Measurements from ENCODE around the genes EPHA7, FAXC and CCNC.

- RRBS, result no CpG with 5 or more reads among the region's 8 CpGs
CAGE:
- cytosol, long polyA plus RNA, result no peak
- long polyA plus RNA, result no peak
- nucleus, long polyA plus RNA, result no peak
Measured at GRCh38 chr6:89680479-89680983, 42.0 kb upstream of the LYRM2 start.

DNA sequence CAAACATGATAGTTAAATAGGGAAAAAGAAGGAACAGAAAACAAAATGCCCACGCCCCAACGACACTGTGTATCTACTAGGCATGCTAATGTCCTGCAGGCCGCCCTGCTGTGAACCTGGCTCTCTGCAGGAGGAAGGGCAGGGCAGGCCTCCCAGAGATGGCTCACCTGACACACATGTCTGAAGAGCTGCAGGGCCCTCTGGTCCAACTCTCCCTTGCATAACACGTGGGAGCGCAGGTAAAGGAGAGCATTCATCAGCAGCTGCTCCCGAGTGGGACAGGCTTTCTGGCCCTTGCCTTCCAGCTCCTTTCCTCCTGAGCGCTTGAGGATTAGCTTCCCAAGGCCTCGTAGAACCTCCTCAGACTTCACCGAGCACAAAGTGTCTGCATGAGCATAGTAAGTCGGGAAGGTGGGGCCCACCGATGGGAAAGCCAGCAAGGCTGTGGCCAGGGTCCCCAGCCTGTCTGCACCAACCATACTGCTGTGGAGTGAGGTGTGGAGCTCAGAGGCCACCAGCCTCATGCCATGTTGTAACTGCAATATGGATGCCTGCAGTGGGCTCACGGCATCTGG lies 53.8 kb upstream of the LYRM2 start:
- RRBS, result no CpG with 5 or more reads among the region's 12 CpGs
CAGE:
- cytosol, long polyA plus RNA, result no peak
- long polyA plus RNA, result no peak
- nucleus, long polyA plus RNA, result no peak

DNA sequence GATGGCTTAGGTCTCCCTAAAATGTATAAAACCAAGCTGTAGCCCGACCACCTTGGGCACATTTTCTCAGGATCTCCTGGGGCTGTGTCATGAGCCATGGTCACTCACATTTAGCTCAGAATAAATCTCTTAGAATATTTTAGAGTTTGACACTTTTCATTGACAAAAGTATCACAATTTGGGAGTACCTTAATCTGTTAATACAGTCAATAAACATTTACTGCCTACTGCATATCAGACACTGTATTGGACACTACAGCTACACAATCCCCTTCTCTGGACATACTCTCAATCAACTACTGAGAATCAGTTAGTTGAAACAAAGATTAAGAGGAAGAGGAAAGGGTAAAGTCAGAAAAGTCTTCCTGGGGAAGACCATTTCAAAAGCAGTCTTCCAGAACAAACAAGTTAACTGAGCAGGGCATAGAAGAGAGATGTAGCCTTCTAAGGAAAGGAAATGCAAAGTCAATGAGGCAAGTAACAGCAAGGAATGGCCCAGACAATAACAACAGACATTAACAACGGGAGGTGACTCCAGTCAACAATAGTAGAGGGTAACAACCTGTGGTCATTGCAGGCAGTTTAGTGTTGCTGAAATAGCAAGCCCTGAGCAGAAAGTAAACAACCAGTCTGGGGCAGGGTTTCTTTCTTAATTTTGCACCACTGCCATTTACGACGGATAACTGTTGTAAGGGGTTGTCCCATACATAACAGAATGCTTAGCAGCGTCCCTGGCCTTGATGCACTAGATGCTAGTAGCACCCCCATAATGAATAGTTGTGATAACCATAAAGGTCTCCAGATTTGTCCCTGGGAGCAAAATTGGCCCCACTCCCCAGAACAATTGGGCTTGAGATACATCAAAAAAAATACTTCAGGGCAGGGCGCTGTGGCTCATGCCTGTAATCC lies 2.2 kb downstream of the MDN1 start:
- RRBS, result no CpG with 5 or more reads among the region's 6 CpGs
CAGE:
- cytosol, long polyA plus RNA, result no peak
- long polyA plus RNA, result no peak
- nucleus, long polyA plus RNA, result no peak

- RRBS, result no CpG with 5 or more reads among the region's 17 CpGs
CAGE:
- cytosol, long polyA plus RNA, result no peak
- long polyA plus RNA, result no peak
- nucleus, long polyA plus RNA, result no peak
Measured at GRCh38 chr6:89828881-89829246, 9.3 kb upstream of the MDN1 start.

DNA sequence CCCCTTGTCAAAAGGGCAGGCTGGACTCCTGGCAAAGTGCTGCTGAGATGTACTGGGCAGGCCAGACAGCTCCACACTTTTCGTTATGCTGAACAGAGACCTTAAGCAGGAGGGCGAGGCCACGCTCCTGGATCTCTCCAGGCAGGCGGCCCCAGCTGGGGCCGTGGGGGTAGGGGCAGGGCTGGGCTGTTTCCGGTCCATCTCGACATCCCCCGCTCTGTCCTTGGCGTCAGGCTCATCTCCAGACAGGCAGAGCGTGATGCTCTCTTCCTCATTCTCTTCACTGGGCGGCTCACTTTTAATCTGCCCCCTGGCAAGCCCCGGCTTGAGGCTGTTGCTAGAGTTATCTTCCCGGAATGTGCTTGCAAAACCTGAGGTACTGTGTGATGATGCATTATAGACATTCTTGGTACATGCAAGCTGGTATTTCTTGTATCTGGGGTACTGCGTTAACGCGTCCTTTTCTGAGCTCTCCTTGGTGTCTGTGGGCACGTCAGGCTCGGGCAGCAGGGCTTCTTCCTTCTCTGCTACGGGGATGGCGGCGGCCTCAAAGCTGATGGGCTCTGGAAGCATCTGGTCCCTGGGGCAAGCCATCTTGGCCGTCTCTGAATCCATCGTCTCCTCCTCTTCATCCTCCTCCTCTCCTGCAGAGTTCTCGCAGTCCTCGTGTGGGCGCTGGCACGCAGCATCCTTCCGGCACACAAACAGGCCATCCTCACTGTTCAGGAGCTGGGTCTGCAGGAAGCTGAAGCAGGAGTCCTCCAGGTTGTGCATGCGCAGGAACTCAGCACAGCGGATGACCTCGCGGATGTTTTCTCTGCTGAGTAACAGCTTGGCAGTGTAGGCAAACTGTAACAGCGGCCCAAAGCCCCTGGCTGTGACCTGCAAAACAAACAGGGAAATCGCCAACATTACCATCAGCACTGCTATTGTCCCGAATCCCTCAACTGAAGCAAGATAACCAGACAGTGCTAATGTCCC lies 57.0 kb downstream of the GJA10 start:
- RRBS, result no CpG with 5 or more reads among the region's 35 CpGs
CAGE:
- cytosol, long polyA plus RNA, result no peak
- long polyA plus RNA, result no peak
- nucleus, long polyA plus RNA, result no peak

GRCh38 chr6:90079710-90080446 lies 185.6 kb downstream of the GJA10 start:
- RRBS, result no CpG with 5 or more reads among the region's 9 CpGs
CAGE:
- cytosol, long polyA plus RNA, result no peak
- long polyA plus RNA, result no peak
- nucleus, long polyA plus RNA, result no peak

DNA sequence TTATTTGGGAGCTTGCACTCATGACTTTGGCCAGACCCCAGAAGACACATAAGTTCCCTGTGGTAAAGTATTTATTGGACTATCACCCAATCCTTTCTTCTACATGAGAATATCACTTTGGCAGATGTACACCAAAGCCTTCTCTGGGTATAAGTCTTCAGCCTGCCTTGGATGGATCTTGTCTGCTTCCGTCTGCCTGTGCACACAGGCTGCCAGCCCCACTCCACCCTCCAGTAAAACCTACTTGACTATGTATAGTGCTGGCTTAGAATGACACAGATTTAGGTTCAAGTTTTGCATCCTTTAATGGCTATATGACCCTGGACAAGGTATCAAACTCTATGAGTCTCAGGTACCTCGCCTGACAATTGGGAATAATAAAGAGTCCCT lies 63.4 kb downstream of the BACH2 start:
- RRBS, result no CpG with 5 or more reads among the region's 2 CpGs
CAGE:
- cytosol, long polyA plus RNA, result no peak
- long polyA plus RNA, result no peak
- nucleus, long polyA plus RNA, result no peak

DNA sequence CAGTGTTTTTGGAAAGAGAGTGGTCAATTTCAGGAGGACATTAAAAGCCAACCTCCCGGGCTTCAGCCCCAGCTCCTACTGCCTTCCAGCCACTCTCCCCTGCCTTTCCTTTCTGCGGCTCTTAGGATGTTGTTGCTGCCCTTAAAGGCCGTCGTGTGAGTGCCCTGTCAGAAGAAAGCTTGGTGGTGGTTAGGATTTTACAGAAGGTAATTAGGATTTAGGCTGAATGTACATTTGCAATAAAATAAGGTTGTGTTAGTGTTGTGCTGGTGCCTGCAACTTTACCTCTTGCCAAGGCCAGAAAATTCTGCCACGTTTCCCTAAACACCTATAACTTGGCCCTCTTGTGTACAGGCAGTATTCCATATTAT lies 873 bp upstream of the BACH2 start:
- RRBS, result no CpG with 5 or more reads among the region's 5 CpGs
CAGE:
- cytosol, long polyA plus RNA, result no peak
- long polyA plus RNA, result no peak
- nucleus, long polyA plus RNA, result no peak

GRCh38 chr6:91571212-91571439 lies 984.3 kb upstream of the MAP3K7 start:
CAGE:
- cytosol, long polyA plus RNA, result no peak
- long polyA plus RNA, result no peak
- nucleus, long polyA plus RNA, result no peak

GRCh38 chr6:93419228-93419709 lies at the start of gene EPHA7:
Gene EPHA7 (minus strand): TSS chr6:93419559.
- RRBS, result under 1% methylated on average over 8 of the region's 26 CpGs
CAGE:
- cytosol, long polyA plus RNA, result no peak
- long polyA plus RNA, result no peak
- nucleus, long polyA plus RNA, result no peak

DNA sequence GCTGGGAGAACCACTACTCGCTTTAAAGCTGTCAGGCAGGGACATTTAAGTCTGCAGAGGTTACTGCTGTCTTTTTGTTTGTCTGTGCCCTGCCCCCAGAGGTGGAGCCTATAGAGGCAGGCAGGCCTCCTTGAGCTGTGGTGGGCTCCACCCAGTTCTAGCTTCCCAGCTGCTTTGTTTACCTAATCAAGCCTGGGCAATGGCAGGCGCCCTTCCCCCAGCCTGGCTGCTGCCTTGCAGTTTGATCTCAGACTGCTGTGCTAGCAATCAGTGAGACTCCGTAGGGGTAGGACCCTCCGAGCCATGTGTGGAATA lies 703.6 kb upstream of the MANEA start:
- RRBS, result no CpG with 5 or more reads among the region's 4 CpGs
CAGE:
- cytosol, long polyA plus RNA, result no peak
- long polyA plus RNA, result no peak
- nucleus, long polyA plus RNA, result no peak

DNA sequence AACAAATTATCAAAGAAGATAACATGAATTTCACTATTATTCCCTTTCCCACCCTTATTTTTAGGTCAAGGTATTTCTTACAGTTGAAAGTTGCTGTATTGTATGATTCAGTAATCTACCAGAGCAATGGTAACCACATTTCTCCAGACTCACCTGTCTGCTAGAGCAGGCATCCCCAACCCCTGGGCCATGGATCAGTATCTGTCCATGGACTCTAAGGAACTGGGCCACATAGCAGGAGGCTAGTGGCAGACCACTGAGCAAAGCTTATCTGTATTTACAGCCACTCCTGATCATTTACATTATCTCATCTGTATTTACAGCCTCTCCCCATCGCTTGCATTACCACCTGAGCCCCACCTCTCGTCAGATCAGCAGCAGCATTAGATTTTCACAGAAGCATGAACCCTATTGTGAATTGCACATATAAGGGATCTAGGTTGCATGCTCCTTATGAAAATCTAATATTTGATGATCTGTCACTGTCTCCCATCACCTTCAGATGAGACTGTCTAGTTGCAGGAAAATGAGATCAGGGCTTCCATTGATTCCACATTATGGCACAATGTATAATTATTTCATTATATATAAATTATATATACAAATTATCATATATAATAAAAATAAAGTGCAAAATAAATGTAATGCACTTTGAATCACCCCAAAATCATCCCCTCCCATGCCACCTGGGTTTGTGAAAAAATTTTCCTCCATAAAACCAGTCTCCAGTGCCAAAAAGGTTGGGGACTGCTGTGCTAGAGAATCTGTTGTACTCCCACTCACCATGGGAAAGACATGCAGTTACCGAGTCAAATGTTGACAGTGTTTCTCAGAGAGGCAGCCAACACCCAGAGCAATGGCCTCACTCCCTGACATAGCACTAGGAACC lies 60.2 kb upstream of the MANEA start:
- RRBS, result no CpG with 5 or more reads among the region's 3 CpGs
CAGE:
- cytosol, long polyA plus RNA, result no peak
- long polyA plus RNA, result no peak
- nucleus, long polyA plus RNA, result no peak

GRCh38 chr6:96536109-96536551 lies 14.5 kb downstream of the UFL1 start:
- RRBS, result no CpG with 5 or more reads among the region's 3 CpGs
CAGE:
- cytosol, long polyA plus RNA, result no peak
- long polyA plus RNA, result no peak
- nucleus, long polyA plus RNA, result no peak

GRCh38 chr6:96693438-96694502 lies 130.8 kb downstream of the FHL5 start:
- RRBS, result 47% methylated on average over 5 of the region's 10 CpGs
CAGE:
- cytosol, long polyA plus RNA, result no peak
- long polyA plus RNA, result no peak
- nucleus, long polyA plus RNA, result no peak

GRCh38 chr6:96925106-96925380 lies 515 bp downstream of the KLHL32 start:
- RRBS, result no CpG with 5 or more reads among the region's 7 CpGs
CAGE:
- cytosol, long polyA plus RNA, result no peak
- long polyA plus RNA, result no peak
- nucleus, long polyA plus RNA, result no peak

GRCh38 chr6:99349055-99349716 lies at the start of gene FAXC:
Gene FAXC (minus strand): TSS chr6:99349674.
- RRBS, result 1% methylated on average over 30 of the region's 65 CpGs
CAGE:
- cytosol, long polyA plus RNA, result no peak
- long polyA plus RNA, result no peak
- nucleus, long polyA plus RNA, result no peak

- RRBS, result no CpG with 5 or more reads among the region's 5 CpGs
CAGE:
- cytosol, long polyA plus RNA, result no peak
- long polyA plus RNA, result no peak
- nucleus, long polyA plus RNA, result no peak
Measured at GRCh38 chr6:99408910-99409415, 15.0 kb upstream of the COQ3 start.

- RRBS, result 2% methylated on average over 28 of the region's 73 CpGs
CAGE:
- cytosol, long polyA plus RNA, result start-site peak on the minus strand at chr6:99568528-99568821, 386 and 749 reads in 2 replicates
- long polyA plus RNA, result start-site peak on the minus strand at chr6:99568539-99568663, 422 and 495 reads in 2 replicates
- nucleus, long polyA plus RNA, result start-site peak on the minus strand at chr6:99568615-99568722, 141 and 426 reads in 2 replicates
Measured at GRCh38 chr6:99567929-99569062, at the start of gene CCNC. Gene CCNC (minus strand): TSS chr6:99568660.

DNA sequence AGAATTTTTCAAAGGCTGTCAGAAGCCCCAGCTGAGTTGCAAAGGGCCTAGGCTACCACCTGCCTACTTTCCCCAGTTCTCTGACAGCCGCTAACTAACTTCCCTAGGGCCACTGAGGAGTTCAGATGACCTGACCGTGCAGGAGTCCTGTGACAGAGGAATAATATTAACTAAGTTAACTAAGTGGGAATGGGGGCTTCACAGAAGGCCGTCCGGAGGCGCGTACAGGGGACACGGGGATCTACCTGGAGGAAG lies 884 bp downstream of the MCHR2 start:
- RRBS, result no CpG with 5 or more reads among the region's 7 CpGs
CAGE:
- cytosol, long polyA plus RNA, result no peak
- long polyA plus RNA, result no peak
- nucleus, long polyA plus RNA, result no peak

GRCh38 chr6:100492067-100492763 lies 27.5 kb upstream of the SIM1 start:
- RRBS, result no CpG with 5 or more reads among the region's 10 CpGs
CAGE:
- cytosol, long polyA plus RNA, result no peak
- long polyA plus RNA, result no peak
- nucleus, long polyA plus RNA, result no peak